PC-3 (cell line): Measurements from ENCODE around the genes NOL8 and FGD3.

GRCh38 chr9:92325006-92325757 lies at the start of gene NOL8:
Gene NOL8 (minus strand): TSS chr9:92325350.
- RAMPAGE, long total RNA = no peak

- RAMPAGE, long total RNA = no peak
Measured at GRCh38 chr9:92947076-92947742, at the start of gene FGD3. Gene FGD3 (plus strand): TSS chr9:92947523.

GRCh38 chr9:93086561-93087088 lies 9.4 kb upstream of the CARD19 start:
- RAMPAGE, long total RNA = no peak

GRCh38 chr9:93128011-93128980 lies 5.8 kb downstream of the NINJ1 start:
- RAMPAGE, long total RNA = no peak

DNA sequence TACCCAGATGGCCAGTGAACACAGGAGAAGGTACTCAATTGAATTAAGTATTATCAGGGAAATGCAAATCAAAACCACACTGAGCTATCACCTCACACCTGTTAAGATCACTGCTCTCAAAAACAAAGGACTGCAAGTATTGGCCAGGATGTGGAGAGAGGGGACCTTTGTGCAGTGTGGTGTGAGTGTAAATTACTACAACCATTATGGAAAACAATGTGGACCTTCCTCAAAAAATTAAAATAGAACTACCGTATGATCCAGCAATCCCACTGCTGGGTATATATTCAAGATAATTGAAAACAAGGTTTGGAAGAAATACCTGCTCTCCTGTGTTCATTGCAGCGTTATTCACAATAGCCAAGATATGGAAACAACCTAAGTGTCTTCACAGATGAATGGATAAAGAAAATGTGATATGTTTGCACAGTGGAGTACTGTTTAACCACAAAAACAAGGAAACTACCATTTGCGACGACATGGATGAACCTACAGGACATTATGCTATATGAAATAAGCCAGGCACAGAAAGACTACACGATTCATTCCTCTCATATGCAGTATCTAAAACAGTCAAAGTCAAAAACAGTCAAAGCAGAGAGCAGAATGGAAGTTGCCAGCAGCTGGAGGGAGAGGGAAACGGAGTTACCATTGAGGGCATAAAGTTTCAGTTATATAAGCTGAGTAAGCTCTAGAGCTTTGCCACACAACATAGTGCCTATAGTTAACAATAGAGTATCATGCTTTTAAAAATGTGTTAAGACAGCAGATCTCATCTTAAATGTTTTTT lies 102.6 kb downstream of the WNK2 start:
- RAMPAGE, long total RNA = no peak

DNA sequence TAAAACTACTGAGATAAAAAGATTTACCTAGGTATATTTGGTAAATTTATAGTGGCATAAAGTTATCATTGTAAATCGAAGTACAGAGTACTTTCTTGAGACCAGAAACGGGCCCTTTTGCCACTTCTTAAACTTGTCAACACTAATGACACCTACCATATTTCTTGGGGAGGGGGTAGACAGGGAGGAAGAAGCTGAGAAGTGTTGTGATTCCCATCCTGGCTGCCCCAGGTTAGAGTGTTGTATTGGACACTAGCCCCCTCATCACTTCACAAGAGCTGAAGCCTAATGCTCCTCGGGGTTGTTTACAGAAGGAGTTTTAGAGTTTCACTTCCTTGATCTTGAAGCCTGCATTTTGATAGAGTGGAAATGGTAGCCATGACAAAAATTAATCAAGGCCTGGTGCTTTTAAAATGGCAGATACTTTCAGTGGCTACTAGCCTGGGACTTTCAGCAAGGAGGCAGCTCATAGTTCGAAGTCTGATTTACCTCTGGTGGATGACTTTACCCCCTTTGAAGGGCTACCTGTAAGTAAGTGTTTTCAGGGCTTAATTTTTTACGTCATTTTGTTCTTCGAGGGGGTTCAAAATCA lies 11.0 kb upstream of the FAM120AOS start:
- RAMPAGE, long total RNA = no peak

GRCh38 chr9:93503782-93504423 lies 50.5 kb upstream of the FAM120AOS start:
- RAMPAGE, long total RNA = no peak

DNA sequence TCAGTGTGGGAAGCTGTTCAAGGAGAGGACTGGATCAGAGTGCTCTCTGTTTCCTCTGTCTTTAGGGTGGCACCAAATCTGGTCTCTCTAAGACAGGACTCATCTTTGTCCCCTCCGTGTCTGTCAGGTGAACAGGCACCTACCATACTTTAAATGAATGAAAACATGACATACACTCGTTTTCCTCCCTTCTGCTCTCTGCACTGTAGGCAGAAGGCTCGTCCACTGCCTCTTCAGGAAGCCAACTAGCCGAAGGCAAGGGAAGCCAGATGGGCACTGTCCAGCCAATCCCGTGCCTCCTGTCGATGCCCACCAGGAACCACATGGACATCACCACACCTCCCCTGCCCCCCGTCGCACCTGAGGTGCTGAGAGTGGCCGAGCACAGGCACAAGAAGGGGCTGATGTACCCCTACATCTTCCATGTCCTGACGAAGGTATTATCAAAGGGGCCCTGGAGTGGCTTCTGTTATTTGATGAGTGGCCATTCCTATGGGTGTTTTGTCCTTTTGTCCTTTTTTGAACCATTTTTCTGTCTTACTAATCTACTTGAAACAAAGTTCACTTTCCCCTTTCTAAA lies 47.1 kb upstream of the PHF2 start:
- RAMPAGE, long total RNA = no peak

DNA sequence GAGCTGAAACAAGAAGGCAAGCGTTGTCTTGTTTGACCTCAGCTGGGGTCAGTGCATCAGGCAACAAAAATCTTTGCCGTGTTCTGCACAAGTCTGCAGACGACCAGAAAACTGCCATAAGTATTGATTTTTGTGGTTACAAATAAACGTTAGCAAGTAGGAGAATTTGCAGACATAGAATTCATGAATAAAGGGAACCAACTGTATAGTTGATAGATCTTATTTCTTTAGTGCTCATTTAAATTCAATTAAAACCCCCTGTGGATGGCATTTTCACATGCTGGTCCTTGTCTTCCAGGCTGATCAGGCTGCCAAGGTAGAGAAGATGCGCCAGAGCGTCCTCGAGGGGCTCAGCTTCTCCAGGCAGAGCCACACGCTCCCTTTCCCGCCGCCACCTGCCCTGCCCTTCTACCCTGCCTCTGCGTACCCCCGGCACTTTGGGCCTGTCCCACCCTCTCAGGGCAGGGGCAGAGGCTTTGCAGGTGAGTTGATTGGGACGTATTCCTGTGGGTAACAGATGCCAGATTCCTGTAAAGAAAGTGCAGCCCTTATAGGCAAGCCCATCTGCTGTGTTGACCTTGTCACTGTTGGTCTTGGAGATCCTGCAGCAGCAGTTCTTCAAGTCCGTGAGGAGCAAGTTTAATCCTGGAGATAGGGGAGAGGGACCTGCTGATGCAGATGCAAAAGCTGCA lies 18.7 kb upstream of the PHF2 start:
- RAMPAGE, long total RNA = no peak

GRCh38 chr9:93575673-93576230 lies 632 bp upstream of the PHF2 start:
- RAMPAGE, long total RNA = no peak

DNA sequence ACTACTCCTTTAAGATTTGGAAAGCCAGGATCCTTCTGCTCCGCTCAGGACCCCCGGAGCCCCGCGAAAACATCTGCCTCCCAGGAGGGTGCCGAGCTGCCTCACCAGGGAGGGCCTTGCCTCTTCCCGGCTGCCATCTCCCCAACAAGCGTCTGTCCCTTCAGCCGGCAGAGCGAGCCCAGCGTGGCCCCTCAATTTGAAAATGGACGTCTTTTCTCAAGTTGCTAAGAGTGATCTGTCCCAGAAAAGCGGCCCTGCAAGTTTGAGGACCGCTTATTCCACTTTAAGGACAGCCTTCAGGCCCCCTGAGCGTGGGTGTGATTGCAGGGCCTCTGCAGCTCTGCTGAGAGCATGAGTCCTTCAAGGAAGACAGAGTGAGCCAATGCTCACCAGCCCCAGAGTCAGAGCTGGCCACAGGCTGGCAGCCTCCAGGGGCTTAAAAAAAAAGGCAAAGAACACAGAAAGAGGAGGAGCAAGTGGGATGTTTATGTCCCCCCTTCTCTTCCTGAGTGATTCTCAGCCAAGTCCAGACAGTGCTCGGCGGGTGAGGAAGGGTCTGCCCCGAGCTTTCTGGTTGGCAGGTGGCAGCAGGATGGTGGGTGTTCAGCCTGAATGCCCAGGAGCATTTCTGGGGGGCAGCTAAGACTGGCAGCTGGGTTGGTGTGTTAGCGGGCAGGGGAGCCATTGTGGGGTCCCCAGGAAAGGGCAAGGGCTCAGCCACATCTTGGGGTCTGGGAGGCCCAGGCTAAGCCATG lies 101.5 kb downstream of the PHF2 start:
- RAMPAGE, long total RNA = no peak

DNA sequence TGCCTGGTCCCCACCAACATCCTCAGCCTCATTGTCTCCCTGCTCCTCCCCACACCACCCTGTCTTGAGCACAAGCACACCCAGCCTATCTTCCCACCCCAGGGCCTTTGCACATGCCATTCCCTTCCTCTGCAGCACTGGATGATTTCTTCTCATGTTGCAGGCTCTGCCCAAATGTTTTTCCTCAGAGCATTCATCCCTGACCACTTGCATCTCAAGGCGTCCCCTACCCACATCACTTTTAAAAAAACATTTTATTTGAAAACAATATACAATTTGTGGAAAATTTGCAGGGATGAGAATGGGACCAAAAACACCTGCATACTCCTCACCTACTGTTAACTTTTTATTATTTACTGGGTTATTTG lies 133.7 kb downstream of the BARX1 start:
- RAMPAGE, long total RNA = no peak

DNA sequence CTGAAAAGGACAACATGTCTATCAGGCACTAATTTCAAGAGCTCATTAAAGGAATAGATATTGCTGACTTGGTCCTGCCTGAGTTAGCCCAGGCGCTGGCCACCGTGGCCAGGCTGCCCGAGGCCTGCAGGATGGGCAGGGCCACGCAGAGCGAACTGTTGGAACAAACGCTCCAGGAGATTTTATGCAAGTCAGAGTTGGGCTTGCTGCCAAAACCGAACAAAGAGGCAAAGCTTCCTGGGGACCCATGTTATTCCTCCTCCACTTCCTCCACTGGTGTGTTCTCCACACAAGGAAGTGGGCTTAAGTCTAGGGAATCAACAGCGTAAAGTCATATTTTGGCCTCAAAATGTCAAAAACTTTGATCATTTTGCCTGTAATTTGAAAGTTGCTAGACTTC lies 72.7 kb downstream of the PTPDC1 start:
- RAMPAGE, long total RNA = no peak

- RAMPAGE, long total RNA = no peak
Measured at GRCh38 chr9:94169222-94170118, 85.2 kb downstream of the PTPDC1 start.

GRCh38 chr9:94449691-94450335 lies 75.4 kb downstream of the MFSD14B start:
- RAMPAGE, long total RNA = no peak

DNA sequence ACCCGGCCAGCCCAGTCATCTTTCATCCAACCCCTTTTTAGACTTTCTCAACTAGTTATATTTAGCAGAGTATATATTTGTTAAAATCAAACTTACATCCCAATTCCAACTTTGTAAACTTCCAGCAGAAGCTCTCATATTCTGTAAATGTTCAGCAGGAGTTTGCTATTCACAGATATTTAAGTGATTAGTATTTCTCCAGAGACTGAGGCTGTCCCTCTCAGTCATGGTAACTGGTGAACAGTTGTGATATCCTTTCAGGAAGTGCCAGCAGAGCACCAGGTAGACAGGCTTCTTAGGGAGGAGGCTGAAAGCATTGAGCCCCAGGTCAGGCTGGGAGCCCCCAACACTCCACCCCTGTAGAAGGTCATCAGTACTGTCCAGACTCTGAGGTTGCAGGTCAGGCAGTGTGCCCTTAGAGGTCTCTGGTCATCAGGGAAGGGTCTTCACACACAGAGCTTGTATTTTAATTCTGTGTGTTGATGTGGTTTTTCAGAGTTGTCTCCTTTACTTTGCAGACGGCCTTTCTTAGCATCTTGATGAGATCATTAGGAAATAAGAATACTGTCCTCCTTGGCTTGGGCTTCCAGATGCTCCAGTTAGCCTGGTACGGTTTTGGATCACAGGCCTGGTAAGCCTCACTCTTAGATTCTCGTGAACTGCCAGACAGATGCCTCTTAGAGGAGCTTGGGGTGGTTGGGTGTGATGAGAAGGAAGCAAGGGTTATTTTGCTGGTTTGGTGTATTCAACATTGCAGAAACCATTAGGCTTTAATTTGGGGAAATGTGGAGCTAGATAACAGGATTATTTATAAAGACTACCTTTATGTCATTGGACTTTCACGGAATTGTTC lies 79.3 kb downstream of the MFSD14B start:
- RAMPAGE, long total RNA = no peak

GRCh38 chr9:94459927-94460484 lies 85.6 kb downstream of the MFSD14B start:
- RAMPAGE, long total RNA = no peak

GRCh38 chr9:94540191-94540940 lies 53.3 kb downstream of the FBP2 start:
- RAMPAGE, long total RNA = no peak

DNA sequence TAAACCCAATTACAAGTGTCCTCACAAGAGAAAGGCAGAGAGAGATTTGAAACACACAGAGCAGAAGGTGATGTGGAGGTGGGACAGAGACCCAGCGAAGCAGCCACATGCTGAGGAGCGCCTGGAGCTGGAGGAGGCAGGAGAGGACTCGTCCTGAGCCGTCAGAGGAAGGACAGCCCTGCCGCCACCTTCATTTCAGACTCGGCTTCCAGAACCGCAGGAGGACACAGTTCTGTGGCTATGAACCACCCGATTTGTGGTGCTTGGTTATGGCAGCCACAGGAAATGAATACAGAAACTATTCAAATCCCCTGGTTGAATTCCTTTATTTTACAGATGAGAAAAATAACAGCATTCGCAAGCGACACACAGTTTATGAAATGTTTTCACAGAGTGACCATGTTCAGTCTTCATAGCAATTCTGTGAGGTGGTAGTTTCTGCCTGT lies 16.5 kb upstream of the FBP1 start:
- RAMPAGE, long total RNA = no peak

DNA sequence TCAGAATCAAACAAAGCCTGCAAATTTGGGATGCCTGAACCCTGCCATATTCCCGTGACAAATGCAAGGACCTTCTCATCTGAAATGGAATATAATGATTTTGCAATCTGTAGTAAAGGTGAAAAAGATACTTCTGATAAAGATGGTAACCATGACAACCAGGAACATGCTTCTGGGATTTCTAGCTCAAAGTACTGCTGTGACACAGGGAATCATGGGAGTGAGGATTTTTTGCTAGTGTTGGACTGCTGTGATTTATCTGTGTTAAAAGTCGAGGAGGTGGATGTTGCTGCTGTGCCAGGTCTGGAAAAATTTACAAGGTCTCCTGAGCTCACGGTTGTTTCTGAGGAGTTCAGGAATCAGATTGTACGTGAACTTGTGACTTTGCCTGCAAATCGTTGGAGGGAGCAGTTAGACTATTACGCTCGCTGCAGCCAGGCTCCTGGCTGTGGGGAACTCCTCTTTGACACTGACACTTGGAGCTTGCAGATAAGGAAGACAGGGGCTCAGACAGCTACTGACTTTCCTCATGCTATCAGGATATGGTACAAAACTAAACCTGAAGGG lies 33.6 kb downstream of the AOPEP start:
- RAMPAGE, long total RNA = no peak